Mesenchymal stem cell of Wharton's jelly (primary cell): ENCODE results near the gene FBXO7.

DNA sequence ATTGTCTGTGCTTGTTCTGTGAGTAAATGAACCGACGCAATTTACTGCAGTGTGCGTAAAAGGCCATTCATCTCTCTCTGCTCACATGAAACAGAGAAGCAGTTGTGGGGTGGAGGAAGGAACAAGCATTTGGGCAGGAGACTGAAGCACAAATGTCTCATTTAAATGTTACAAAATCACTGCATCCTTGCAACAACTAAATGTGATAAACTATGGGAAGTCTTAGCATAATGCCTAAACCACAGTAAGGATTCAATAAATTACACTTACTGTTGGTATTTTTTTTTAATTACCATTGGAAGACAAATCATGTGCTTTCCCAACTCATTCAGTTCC, 21.5 kb upstream of the RFPL2 start:
- CAGE, long polyA plus RNA: no peak

DNA sequence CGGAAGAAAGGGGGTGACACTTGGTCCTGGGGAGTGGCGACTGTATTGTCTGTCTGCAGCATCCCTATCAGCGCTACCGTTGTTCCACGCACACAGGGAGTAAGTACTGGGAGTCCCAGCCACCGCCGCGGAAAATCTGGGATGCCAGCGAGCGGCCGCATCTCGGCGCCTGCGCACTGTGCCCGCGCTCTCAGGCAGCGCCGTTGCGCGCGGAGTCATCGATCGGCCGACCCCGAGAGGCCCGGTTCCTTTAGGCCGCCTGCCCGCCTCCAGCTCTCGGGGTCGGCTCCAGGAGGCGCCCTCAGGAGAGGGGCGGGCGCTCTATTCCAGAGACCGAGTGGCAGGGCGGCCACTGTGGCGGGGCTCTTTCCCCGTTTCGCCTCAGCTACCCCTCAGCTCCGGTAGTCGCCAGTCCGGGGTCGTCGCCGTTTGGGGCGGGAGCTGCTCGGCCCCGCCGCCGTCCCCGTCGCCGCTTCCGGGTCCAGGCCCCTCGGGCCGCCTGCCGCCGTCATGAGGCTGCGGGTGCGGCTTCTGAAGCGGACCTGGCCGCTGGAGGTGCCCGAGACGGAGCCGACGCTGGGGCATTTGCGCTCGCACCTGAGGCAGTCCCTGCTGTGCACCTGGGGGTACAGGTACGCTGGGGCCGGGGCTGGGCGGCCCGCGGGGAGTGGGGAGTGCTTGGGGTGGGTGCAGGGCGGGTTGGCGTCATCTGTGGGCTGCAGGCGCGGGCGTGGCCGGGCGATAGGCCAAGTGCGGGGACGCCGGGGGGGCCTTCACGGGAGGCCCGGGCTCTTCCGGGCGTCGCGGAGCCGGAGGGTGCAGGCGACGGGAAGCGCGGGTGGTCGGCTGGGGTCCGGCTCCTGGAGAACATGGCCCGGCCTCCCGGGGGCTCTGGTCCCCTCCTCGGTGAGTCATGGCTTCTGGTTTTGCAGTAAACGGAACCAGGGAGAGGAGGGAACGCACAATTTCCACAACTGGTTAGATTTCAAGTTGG, at the start of gene FBXO7:
TSS of gene FBXO7 (plus strand) at position 319 of the 994 bp plus-strand sequence.
- CAGE, long polyA plus RNA: no peak

DNA sequence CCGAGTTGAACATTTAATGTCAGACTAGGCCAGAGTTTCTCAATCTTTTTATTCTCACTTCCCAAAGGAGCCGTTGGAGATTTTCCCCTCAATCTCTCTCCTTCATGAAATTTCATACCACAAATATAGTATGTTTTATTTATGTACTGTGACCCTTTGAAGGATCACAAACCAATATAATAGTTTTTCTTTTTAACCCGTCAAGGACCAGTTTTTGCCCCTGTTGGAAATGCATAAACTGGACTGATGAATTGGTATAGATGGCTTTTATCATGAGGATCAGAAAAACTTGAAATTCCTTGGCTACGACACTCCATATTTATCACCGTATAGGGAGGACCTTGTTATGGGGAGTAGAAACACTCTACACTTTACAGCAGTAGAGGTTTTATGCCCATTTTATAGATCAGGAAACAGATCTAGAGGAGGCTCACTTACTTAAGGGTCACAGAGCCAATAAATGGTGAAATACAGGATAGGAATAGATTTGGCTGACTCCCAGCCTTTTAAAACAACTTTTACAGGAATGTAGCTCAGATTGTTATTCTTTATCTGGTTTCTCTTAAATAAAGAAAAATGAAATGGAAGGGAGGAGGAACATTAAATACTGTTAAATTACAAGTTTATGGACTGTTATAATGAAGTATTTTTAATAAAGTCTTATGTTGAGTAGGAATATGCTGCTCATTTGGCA, 14.6 kb downstream of the FBXO7 start:
- CAGE, long polyA plus RNA: no peak

- CAGE, long polyA plus RNA: no peak
These were observed 54.4 kb downstream of the FBXO7 start for GRCh38 chr22:32528764-32529713.

DNA sequence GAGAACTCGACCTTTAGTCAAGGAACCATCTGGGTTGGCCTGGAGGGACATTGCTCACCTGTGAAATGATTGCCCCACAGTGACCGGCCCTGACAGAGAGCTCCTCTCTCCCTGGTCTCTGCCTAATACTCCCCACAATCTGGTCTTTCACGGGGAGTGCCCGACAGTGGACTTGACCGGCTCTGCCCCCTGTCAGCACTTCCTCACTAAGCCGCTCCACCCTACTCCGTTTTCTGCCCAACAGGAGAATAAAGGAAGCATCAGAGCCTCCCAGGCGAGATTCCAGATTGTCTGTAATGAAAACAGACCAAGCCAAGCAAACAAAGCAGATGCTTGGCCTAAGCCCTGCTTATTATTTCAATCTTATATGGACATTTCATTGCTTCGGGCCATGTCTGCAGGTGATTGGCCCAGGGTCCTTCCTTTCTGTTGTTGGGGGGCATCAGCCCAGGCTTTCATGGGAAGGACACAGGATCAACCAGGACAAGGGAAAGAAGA, 87.9 kb downstream of the FBXO7 start:
- CAGE, long polyA plus RNA: no peak

DNA sequence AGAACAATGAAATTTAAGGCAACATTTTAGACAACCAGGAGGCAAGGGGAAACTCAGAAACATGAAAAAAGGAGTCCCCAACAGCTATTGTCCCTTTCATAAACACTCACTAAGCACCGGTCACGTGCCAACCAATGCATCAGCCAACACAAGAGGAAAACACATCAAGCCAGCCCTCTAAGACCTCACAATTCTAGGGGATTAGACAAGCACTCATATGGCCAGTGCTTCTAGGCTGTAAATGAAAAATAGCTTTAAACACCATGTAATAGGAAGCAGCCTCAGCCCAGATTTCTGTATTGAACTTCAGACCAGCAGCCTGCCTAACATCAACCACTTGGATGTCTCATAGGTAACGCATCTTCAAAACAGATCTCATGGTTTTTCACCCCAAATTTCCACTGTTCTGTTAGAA, 101.0 kb upstream of the TIMP3 start:
- CAGE, long polyA plus RNA: no peak

DNA sequence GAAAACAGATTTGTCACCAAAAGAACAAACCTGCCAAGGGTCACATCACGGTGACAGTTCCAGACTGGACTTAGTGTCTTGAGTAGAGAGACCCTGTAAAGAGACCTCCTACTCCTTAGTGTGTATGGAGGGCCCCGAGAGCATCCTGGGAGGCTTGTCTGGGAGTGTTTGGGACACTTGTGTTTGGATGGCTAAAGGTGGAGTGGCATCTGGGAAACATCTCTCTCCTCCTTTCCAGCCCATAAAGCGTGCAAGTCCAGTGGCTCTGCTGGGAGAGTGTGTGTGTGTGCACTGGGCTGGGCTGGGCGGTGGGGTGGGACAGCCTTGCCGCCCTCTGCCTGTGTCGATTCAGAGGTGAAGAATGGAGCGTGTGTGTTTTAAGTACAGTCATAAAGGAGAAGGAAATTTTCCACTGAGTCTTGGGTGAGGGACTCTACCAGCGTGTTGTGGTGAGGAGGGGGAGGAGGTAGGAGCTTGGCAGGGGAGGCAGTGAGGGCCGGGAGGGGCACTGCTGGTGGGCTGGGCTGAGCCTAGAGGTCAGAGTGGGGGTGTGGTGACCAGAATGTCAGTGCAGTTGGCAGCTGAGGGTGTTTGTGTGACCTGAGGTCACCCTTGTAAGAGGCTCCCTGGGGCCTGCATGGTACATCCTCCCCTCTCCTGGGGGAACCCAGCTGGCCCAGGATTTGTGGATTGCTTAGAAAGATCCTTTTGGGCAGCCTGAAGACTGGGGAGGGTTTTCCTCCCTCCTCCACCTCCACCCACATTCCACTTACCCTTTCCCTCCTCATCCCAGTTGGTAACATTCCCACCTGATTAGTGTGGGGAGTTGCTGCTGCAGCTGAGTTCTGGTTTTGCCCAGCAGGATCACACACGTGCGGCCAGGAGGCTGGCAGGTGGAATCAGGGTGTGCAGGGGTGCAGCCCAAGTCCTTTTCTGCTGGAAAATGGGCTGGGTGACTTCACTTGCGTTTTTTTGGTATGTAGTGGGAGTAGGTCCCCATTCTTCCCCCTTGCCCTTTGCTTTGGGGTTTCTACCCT, 1.7 kb downstream of the TIMP3 start:
- CAGE, long polyA plus RNA: no peak

- CAGE, long polyA plus RNA: no peak
These were observed 49.5 kb downstream of the TIMP3 start for GRCh38 chr22:32850849-32851538.

DNA sequence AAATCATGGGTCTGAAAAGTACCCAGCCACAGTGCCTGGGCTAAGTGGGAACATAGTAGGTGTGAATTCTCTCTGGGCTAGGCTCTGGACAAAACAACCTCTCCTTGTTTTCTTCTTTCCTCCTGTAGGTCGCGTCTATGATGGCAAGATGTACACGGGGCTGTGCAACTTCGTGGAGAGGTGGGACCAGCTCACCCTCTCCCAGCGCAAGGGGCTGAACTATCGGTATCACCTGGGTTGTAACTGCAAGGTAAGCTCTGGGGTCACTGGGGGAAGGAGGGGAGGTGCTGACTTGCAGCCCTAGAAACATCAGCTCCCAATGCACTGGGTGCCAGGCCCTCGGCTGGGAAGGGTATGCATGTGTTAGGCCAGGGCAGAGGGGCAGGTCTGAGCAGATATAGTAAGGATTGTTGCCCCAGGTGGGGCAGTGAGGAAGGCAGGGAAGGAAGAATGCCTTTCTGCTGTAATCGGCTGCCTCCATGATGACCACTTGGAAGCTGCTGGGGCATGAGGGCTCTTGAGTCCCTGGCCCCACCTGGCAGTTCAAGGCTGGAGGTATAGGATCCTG, 56.5 kb downstream of the TIMP3 start:
- CAGE, long polyA plus RNA: no peak

- CAGE, long polyA plus RNA: no peak
These were observed 355.7 kb downstream of the LARGE1 start for GRCh38 chr22:33564611-33565030.

DNA sequence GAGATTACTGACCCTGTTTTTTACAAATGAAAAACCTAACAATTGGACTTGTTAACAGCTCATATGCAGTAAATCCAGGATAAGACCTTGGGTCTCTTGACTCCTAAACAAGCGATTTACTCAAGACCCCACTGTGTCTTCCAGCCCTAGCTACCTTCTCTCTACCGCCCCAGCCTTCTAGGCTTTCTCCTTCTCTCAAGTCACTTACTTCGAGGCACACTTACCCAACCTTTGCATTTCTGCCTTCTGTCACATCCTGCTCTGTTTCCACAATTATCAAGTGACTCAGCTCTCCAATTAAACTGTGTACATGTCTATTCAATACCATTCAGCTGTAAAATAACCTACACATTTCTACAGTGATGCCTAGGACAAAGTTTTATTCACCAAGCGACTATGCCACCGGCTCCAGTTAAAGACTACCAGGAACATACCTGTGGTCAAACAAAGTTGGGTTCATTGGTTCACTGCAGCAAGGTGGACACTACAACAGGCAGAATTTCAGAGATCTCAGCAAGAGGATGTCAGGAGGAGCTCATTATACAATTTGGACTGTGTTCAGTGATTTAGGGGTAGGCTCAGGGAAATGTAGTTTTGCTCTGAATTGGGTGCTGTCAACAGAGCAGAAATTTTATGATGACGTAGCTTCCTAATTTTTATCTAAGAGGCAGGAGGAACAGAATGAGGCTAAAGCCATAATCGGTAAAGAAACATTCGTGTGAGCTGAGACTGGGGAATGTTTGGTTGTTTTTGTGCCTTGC, 68.9 kb downstream of the LARGE1 start:
- CAGE, long polyA plus RNA: no peak

GRCh38 chr22:33864363-33865390, 55.6 kb downstream of the LARGE1 start:
- CAGE, long polyA plus RNA: no peak

DNA sequence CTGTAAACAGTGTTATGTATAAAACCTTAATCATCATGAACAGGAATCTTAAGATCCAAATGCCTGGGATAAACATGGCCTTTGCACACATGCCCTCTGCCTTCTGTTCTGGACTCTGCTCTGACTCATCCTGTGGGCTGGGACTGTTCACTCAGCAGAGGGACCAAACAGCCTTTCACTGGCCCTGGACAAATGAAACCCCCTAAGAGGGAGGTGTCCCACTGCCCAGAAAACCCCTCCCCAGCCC, 53.1 kb downstream of the LARGE1 start:
- CAGE, long polyA plus RNA: no peak

GRCh38 chr22:33919046-33919901, 1.0 kb downstream of the LARGE1 start:
- CAGE, long polyA plus RNA: no peak

DNA sequence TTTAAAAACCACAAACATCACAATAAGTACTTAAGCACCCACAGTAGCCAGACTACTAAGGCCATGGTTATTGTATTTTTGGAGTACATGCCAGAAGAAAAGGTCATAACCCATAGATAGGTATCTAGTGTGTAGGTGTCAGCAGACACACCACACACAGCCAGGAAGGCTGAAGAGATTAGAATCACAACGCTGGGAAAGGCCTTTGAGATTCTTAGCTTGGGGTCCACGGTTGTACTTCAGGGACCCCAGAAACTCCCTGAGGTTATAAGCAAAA, 966 bp upstream of the TOM1 start:
- CAGE, long polyA plus RNA: no peak

DNA sequence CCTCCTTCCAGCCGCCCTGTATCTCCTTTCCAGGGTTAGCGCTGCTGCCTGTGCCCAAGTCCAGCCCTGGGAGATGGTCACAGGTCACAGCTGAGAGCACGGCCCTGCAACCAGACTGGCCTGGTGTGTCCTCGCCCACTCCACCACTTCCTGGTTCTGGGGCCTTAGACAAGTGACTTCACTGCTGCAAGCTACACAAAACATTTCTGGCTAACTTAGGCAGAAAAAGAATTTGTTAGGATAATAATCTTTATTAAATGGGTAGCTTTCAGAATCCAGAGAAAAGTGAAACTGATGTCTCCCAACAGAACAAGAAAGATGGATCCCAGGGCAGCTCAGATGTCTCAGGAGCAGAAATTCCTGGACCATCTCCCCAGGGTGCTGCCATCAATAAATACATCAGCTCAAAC, 31.0 kb downstream of the TOM1 start:
- CAGE, long polyA plus RNA: no peak

DNA sequence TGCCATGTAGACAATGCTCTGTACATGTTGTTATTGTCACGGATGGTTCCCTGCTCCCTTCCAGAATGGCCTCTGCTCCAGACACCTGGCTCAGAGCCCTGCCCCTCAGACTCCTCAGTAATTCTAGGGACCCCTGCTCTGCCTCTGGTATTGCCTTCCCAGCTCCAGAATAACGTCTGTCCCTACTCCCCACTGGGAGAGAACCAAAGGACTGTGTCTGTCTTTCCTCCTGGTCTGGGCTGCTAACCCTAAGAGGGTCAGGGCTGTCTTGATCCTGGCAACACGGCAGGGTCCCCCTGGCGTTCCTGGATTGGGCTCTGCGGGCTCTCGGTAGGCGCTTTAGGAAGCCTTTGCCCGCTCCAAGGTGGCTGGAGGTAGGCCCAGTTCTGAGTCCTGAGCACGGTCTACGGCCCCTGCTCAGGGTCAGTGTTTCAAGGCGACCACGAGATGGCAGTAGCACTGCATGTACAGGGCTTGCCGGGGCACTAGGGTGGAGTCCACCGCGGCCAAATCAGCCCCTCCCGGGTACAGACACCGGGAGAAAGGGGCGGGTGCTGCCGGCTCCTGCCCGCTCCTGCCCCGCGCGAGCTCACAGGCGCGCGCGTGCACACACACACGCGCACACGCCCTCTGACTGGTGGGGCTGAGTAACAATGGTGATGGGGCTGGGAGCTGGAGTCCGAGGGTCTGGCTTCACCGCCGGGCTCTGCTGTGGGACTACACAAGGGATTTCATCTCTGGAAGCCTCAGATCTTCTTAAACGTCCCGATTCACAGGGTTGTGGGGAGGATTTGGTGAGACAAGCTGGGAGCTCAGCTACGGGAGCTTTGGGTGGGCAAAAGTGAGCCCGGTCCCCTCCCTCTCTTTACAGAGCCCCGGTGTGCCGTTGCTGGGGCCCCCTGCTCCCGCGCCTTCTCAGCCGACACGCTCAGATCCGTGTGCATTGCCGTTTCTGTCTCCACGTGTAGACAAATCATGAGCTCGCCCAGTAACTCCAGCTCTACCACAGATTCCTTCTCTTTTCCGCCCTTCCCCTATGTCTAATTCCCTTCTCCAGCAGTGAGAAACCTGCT, 30.1 kb upstream of the HMOX1 start:
- CAGE, long polyA plus RNA: no peak

- CAGE, long polyA plus RNA: no peak
These were observed 24.3 kb upstream of the HMOX1 start for GRCh38 chr22:35356514-35357063.

GRCh38 chr22:35379831-35380655, 853 bp upstream of the HMOX1 start:
- CAGE, long polyA plus RNA: no peak

DNA sequence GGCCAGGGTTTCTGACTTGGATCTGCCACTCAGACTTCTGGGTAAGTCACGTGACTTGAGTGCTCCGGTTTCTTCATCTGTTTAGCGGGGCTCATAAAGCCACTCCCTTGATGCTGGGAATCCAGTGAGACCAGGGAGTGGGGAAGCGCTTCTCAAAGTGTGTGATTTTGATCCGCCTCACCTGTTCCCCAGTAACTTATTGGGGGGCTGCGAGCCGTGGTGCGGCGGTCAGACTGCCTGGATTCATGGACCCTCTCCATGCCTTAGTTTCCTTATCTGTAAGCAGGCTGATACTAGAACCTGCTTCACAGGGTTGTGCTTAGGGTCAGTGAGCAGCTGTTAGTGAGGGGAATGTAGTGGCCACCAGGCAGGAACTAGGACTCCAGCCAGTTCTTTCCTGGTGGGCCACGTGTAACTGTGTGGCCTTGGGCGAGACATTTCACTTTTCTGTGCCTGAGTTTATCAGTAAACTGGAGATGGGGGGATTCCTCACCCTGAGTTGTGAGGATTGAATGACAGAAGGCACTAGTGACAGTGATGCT, 24.7 kb downstream of the MCM5 start:
- CAGE, long polyA plus RNA: no peak